HEK293 (cell line): Measurements from ENCODE around the genes G6PC1, IFI35 and TMEM101.

- PRO-cap = no peak
- RRBS, 2 experiments = no CpG with 5 or more reads among the region's 7 CpGs
Measured at GRCh38 chr17:42759782-42760405, 1.1 kb upstream of the RAMP2 start.

- PRO-cap = no peak
- RRBS, 2 experiments = no CpG with 5 or more reads among the region's 5 CpGs
Measured at GRCh38 chr17:42762747-42763717, 2.0 kb downstream of the RAMP2 start.

- PRO-cap = no peak
- RRBS, 2 experiments = no CpG with 5 or more reads among the region's 8 CpGs
Measured at GRCh38 chr17:42900685-42901274, at the start of gene G6PC1. Gene G6PC1 (plus strand): TSS chr17:42900799.

GRCh38 chr17:43006480-43007217 lies at the start of gene IFI35:
Gene IFI35 (plus strand): TSS chr17:43006784.
- PRO-cap = unidirectional peak, plus-strand start at chr17:43006785
- RRBS, 2 experiments = no CpG with 5 or more reads among the region's 12 CpGs

DNA sequence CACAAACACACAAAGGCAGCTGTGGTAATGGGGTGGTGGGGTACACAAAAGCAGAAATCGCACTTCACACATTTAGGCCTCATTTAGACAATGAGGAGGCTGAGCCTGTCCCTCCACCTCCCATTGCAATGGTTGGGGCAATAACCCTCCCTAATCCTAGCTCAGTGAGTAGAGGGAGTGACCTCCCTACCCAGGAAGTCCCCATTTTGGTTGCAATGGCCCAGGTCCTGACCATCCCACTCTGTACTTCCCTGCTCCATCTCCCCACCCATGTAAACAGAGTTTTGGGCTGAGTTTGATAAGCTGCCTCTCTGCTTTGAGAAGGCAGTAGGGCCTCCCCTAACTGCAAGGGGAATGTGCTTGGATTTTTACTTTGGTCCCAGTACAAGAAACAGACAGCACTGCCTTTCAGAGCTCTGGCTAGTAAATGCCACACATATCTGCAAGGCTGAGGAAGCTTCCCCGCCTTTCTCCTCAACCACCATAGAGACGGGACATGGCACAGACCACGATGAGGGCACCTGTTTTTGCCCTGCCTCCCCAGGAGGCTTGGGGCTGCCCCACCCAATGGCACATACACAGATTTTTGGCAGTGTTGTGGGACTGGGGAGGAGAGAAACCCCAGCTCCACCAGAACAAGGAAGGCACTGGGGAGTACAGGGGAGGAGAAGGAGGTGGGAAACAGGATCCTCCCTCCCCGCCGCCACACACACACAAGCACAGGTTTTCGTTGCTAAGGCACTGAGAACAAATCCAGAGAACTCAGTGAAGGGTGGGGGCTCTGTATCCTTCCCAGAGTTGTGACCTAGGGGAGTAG lies 7.3 kb downstream of the VAT1 start:
- PRO-cap = no peak
- RRBS, 2 experiments = no CpG with 5 or more reads among the region's 7 CpGs

DNA sequence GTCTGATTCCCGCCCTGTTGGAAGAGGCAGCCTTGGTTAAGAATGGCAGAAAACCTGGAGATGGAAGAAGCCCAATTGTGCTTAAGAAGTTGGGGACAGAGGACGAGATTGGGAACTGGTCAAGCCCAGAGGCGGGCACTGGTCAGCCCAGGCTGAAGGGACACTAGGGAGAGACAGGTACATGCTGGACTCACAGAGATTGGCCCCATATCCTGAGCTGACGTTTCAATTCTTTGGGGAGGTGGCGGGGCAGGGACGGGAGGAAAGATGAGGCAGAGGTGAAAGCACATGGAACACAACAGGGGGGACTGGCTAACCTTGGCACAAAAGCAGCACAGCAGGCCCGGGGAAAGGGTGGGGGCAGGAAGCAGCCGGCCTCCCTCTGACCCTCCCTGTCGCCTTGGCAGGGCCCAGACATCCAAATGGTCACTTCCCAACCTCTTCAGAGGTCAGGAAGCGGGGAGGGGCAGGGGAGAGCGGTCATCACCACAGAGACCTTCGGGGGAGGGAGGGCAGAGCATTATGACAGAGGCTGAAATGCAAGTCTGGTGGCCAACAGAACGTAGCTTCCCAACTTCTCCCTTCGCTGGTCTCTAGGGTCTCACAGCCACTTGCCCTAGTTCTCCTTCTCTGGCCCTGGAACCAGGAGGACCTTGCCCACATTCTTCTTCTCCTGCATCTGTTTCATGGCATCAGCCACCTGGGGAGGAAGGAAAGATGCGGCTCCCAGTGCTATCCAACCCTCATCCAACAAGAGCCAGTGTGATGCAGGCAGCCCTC lies 6.5 kb downstream of the VAT1 start:
- PRO-cap = no peak
- RRBS, 2 experiments = no CpG with 5 or more reads among the region's 15 CpGs

GRCh38 chr17:43019214-43019700 lies 2.9 kb downstream of the VAT1 start:
- PRO-cap = no peak
- RRBS, 2 experiments = no CpG with 5 or more reads among the region's 6 CpGs

DNA sequence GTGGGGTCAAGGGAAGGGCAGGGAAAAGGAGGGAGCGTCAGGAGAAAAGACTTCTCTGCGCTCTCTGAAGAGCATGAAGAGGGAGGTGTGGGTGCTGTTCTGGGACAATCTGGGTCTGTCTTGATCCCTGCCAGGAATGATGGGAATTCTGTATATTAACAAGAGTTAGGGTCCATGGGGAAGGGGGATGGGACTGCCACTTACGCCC lies 2.6 kb downstream of the VAT1 start:
- PRO-cap = no peak
- RRBS, 2 experiments = no CpG with 5 or more reads among the region's 3 CpGs

- PRO-cap = no peak
- RRBS, 2 experiments = no CpG with 5 or more reads among the region's 4 CpGs
Measured at GRCh38 chr17:43084500-43085083, 40.6 kb downstream of the BRCA1 start.

DNA sequence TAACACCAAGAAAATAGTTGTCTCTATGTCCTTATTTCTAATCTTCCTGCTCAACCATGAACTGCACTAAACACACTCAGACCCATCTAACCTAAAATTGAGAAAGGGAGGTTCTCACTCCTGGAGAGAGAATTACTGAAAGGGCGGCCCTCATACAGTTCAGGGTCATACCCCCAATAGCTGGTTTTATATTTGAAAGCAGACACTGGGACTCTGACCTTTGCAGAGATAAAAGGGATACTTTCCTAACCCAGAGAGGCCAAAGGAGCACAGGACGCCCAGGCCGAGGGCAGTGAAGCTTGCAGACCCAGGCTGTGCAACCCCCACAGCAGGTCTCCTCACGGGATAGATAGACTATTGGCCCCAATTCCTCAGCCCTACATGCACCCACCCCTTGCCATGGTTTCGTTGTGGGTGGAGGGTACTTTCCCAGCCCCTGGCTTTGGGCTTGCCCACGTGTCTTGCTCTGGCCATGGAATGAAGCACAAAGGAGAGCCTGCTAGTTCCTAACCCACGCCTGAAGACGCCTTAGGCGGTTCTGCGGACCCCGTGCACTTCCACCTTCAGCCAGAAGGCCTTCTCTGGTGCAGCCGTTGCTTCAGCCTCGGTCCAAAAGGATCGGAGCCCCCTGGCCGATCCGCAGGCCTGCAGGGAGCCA lies 9.6 kb upstream of the BRCA1 start:
- PRO-cap = no peak
- RRBS, 2 experiments = no CpG with 5 or more reads among the region's 16 CpGs

- PRO-cap = unidirectional peak, plus-strand start at chr17:43411708
- RRBS, 2 experiments = no CpG with 5 or more reads among the region's 2 CpGs
Measured at GRCh38 chr17:43411431-43411791, 12.6 kb downstream of the ARL4D start.

DNA sequence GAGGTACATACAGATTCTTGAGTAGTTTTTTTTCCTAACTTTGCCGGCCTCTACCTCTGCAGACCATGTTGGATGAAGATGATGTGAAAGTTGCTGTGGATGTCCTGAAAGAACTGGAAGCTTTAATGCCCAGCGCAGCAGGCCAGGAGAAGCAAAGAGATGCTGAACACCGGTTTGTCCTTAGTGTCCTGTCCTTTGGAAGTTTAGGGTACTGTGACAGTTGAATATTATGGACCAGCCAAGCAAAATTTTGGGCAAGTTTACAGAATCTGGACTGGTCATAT lies 8.3 kb downstream of the DHX8 start:
- PRO-cap = no peak
- RRBS, 2 experiments = no CpG with 5 or more reads among the region's 3 CpGs

DNA sequence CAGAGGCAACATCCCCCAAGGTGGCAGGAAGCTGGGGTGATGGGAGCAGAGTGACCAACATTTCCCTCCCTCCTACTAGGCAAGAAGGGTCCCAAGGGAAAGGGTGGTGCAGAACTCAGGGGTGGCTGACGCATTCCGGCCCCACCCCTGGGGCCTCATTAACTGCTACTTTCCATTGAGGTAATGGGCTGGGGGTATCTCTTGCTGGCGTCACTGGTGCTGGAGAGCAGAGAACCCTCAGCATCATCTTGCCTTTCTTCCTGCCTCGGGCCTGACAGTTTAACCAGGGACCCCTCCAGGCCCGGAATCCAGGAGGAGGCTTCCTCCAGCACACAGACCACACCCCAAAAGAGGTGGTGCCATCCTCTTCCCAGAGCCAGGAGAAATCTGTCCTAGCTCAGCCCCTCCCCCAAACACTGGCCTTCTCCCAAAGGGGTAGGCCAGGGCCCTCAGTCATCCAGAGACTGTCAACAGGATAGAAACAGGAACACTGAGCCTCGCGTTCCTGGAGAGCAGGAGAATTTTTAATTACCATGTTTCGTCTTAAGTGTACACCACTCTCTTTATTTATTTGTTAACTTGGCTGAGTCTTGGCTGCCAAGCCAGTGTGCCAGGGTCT lies 5.3 kb downstream of the ETV4 start:
- PRO-cap = no peak
- RRBS, 2 experiments = no CpG with 5 or more reads among the region's 8 CpGs

- PRO-cap = no peak
- RRBS, 2 experiments = no CpG with 5 or more reads among the region's 10 CpGs
Measured at GRCh38 chr17:43544910-43545200, 1.3 kb downstream of the ETV4 start.

GRCh38 chr17:43658531-43658912 lies 3.2 kb downstream of the MEOX1 start:
- PRO-cap = no peak
- RRBS, 2 experiments = no CpG with 5 or more reads among the region's 2 CpGs

GRCh38 chr17:43711948-43712690 lies 46.5 kb downstream of the SOST start:
- PRO-cap = no peak
- RRBS, 2 experiments = no CpG with 5 or more reads among the region's 8 CpGs

GRCh38 chr17:43823157-43823981 lies 9.6 kb downstream of the MPP3 start:
- PRO-cap = no peak
- RRBS, 2 experiments = no CpG with 5 or more reads among the region's 10 CpGs

DNA sequence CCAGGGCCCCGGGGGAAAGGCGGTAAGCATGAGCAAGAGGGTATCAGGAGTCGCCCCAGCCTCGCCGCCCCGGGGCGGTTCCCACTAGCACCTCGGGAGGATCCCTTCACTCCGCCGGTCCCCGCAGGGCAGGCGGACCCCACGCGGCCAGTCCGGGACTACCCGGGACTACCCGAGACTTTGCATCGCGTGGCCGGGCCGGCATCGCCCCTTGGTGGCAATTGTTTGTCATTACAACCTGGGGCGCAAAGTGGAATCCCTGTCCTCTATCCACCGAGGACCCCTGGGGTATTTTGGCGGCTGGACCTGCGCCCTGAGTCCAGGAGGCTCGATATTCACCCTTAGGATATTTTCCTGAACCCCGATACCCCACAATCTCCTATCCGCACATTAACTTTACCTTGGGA lies 9.5 kb upstream of the NAGS start:
- PRO-cap = bidirectional peak, plus-strand start at position 228 of the sequence, minus-strand start at position 132 of the sequence
- RRBS, 2 experiments = 4 to 7% methylated on average over 14 to 15 of the region's 29 CpGs

- PRO-cap = no peak
- RRBS, 2 experiments = 8 to 15% methylated on average over 5 of the region's 9 CpGs
Measured at GRCh38 chr17:44007631-44007994, 3.2 kb downstream of the NAGS start.

DNA sequence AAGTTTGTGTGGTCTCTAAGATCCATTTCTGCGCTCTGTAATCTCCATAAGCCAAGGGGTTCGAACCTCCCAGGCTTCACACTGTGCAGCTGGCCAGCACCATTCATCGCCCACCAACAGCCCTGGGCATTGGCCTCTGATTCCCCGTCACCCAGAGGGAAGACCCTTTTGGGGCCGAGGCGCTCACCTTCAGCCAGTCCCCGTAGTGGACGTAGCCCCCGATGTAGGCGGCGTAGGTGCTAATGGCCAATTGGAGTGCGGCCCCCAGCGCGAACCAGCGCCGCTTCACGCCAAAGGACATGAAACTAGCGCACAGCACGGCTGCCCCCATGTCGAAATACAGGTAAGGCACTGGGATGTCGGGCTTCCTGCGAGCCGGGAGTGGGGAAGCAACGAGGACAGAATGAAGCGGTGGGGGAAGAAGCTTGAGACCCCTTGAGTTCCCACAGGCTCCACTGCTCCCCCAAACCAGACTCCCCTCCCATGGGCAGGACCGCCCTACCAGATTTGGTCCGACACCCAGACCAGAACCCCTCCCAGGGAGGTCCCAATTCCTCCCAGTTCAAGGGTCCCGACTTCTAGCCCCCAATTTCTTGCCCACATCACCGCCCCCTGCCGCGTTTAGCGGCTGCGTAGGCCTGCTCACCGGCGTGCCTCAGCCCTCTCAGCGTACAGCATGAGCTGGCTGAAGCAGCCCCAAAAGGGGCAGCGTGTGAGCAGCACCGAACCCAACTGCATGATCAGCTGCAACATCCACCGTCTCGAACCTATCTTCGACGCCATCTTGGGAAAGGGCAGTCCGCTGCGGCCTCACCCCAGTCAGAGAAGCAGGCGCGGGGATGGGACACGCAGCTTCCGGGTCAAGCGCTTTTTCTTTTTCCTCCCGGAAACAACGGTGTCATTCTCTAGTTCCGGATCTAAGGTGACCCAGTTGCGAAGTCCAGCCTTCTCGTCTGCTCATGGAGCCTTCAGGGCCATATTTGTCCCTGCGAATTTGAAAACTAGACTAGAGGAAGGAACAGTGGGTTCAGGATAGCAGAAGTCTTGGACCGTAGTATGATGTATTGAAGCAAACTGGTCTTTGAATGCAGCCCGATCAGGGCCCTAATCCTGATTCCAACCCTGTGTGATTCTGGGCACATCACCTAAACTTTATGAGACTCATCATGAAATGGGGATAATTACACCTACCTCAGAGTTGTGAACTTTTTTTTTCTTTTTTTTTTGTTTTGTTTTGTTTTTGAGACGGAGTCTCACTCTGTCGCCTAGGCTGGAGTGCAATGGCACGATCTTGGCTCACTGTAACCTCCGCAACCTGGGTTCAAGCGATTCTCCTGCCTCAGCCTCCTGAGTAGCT lies at the start of gene TMEM101:
Gene TMEM101 (minus strand): TSS at position 794 of the 1,357 bp plus-strand sequence.
- PRO-cap = bidirectional peak, plus-strand start at position 293 of the sequence, minus-strand start at position 207 of the sequence; bidirectional peak, plus-strand start at position 930 of the sequence, minus-strand start at position 786 of the sequence
- RRBS, 2 experiments = no CpG with 5 or more reads among the region's 62 CpGs